ENCODE data around the genes WDR90, SSTR5 and PERCC1.

- PRO-cap, 2 experiments, result no peak in any of the 2 experiments
Measured at GRCh38 chr16:646274-646905, 2.8 kb upstream of the WDR90 start.

GRCh38 chr16:649100-649506, at the start of gene WDR90:
Gene WDR90, plus strand, starts transcription at chr16:649365.
- PRO-cap, 2 experiments, result peak in 2 of 2 experiments; most common plus-strand start chr16:649363 (in 2); most common minus-strand start chr16:649235 (in 2)

- PRO-cap, 2 experiments, result no peak in any of the 2 experiments
Measured at GRCh38 chr16:657981-658982, 9.1 kb downstream of the WDR90 start.

GRCh38 chr16:676881-677884, 1.7 kb downstream of the RHBDL1 start:
- PRO-cap, 2 experiments, result no peak in any of the 2 experiments

GRCh38 chr16:692866-693253, 2.7 kb upstream of the WDR24 start:
- PRO-cap, 2 experiments, result no peak in any of the 2 experiments

- PRO-cap, 2 experiments, result no peak in any of the 2 experiments
Measured at GRCh38 chr16:715293-715658, 358 bp downstream of the METRN start.

DNA sequence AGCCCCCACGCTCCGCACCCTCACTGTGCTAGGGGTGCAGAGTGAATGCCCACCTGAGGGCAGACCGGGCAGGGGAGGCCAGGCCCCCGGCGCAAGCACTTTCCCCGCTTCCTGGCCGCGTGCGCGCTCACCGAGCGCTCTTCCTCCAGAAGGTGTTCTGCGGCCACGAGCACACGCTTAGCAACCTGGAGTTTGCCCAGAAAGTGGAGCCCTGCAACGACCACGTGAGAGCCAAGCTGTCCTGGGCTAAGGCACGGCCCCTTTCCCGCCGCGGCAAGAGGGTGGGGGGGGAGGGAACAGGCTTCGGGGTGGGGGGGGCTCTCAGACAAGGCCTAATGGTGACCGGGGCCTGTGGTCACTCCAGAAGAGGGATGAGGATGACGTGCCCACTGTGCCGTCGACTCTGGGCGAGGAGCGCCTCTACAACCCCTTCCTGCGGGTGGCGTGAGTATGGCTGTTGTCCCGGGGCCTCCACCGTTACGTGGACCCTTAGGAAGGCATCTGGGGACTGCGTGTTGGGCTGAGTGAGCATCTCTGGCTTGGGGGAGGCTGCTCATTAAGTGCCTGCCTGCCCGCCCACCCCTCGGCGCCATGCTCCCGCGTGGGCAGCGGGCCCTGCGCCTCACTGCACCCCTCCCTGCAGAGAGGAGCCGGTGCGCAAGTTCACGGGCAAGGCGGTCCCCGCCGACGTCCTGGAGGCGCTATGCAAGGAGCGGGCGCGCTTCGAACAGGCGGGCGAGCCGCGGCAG, 1.9 kb downstream of the HAGHL start:
- PRO-cap, 2 experiments, result no peak in any of the 2 experiments

- PRO-cap, 2 experiments, result no peak in any of the 2 experiments
Measured at GRCh38 chr16:769058-769579, 8.6 kb downstream of the MSLN start.

DNA sequence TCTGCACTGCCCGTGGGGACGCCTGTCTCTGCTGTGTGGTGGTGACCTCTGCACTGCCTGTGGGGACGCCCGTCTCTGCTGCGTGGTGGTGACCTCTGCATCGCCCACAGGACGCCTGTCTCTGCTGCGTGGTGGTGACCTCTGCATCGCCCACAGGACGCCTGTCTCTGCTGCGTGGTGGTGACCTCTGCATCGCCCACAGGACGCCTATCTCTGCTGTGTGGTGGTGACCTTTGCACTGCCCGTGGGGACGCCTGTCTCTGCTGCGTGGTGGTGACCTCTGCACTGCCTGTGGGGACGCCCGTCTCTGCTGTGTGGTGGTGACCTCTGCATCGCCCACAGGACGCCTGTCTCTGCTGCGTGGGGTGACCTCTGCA, 67.3 kb downstream of the LMF1 start:
- PRO-cap, 2 experiments, result no peak in any of the 2 experiments

- PRO-cap, 2 experiments, result peak in 1 of 2 experiments; most common plus-strand start chr16:972807 (in 1)
Measured at GRCh38 chr16:972284-973044, 1.7 kb upstream of the LMF1 start.

DNA sequence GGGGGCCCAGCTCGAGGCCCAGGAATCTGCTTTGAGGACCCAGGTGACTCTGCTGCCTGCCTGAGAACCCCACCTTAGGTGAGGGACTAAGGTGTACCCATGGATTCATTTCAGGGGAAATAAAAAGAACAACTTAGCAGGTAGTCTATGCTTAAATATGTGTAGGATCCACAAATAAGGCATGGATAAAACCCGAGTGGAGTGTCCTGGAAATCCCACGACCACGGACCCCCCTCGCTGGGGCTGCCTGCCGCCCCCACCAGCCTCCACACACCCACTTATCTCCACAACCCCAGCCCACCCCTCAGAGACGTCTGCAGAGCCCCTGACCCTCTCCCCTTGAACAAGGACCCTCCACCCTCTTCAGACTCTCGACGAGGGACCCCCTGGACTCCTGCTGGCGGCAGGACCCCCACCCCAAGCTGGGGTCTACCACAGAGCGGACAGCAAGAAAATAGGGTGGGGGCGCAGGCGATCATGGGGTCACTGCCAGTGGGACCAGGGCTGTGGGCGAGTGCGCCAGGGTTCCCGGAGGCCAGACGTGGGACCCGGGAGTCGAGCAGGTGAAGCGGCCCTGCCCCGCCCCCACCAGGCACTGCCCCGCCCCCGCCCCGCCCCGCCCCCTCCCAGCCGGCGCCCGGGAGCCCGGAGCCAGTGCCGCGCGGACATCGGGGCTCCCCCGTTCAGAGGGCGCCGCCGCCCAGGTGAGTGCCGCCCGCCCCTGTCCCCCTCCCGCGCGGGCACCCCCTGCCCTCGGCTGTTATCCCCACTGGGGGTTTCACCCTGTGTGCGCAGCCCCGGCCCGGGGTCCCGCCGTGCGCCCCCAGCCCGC, at the start of gene SSTR5:
Gene SSTR5 (plus strand): TSS at position 629 of the 832 bp plus-strand sequence.
- PRO-cap, 2 experiments, result peak in 2 of 2 experiments; most common plus-strand start position 629 of the sequence (in 1)

GRCh38 chr16:1073227-1074103, 918 bp downstream of the SSTR5 start:
- PRO-cap, 2 experiments, result peak in 2 of 2 experiments; most common plus-strand start chr16:1073817 (in 1); most common minus-strand start chr16:1073601 (in 2)

GRCh38 chr16:1102609-1103547, 6.8 kb upstream of the C1QTNF8 start:
- PRO-cap, 2 experiments, result no peak in any of the 2 experiments

GRCh38 chr16:1169385-1170159, 16.7 kb downstream of the CACNA1H start:
- PRO-cap, 2 experiments, result no peak in any of the 2 experiments

- PRO-cap, 2 experiments, result no peak in any of the 2 experiments
Measured at GRCh38 chr16:1195165-1195841, 29.8 kb downstream of the TPSG1 start.

GRCh38 chr16:1318314-1319147, 9.1 kb downstream of the UBE2I start:
- PRO-cap, 2 experiments, result no peak in any of the 2 experiments

GRCh38 chr16:1378686-1379511, 27.2 kb downstream of the GNPTG start:
- PRO-cap, 2 experiments, result no peak in any of the 2 experiments

GRCh38 chr16:1419949-1420561, 492 bp downstream of the UQCC4 start:
- PRO-cap, 2 experiments, result no peak in any of the 2 experiments

- PRO-cap, 2 experiments, result no peak in any of the 2 experiments
Measured at GRCh38 chr16:1430595-1431204, at the start of gene PERCC1. Gene PERCC1, plus strand, starts transcription at chr16:1431078.

DNA sequence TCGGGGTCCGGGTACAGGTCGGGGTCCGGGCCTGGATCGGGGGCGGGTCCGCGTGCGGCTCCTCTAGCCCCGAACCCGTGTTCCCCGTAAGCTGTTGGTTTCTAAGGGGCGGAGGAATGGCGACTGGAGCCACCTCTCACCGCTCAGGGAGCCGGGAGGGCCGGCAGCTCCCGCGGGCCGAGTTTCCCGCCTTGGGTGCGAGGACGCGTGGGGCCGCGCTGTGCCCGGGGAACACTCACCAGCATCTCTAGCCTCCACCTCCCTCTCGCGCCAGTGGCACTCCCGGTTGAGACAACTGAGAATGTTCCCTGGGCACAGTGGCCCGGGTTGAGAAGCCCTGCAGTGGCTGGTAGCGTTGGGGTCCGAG, 527 bp downstream of the TELO2 start:
- PRO-cap, 2 experiments, result no peak in any of the 2 experiments

Data from heart right ventricle (tissue), 2 donors.